Camera-type eye (tissue), 1 donor: Measurements from ENCODE around the gene PKD2L1.

- RAMPAGE, long total RNA = no peak
Measured at GRCh38 chr10:97721823-97722535, 8.4 kb downstream of the MARVELD1 start.

- RAMPAGE, long total RNA = no peak
Measured at GRCh38 chr10:97762826-97763410, 8.9 kb downstream of the SFRP5 start.

DNA sequence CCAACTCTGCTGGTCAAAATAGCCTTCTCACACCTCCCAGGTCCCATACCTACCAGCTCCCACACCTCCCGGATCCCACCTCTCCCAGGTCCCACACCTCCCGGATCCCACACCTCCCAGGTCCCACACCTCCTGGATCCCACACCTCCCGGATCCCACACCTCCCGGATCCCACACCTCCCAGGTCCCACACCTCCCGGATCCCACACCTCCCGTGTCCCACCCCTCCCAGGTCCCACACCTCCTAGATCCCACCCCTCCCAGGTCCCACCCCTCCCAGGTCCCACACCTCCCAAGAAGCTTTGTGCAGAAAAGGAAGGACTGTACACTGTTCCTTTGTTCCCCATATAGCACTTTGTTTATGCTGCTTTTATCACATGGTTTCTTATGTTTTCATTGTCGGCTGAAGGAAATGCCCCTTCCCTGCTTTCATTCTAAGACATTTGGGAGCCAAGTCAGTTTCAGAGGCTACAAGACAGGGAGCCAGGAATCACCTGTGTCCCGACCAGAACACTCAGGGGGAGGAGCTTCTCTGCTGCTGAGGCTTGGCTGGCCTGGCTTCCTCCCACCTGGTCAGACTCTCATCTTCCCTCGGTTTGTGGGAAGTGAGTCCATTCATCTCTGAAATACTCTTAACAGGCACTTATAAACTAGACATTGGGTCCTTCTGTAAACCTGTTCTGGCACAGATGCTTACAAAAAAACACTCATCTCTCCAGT lies 19.8 kb upstream of the GOLGA7B start:
- RAMPAGE, long total RNA = no peak

- RAMPAGE, long total RNA = no peak
Measured at GRCh38 chr10:98300631-98300912, 32.6 kb upstream of the LOXL4 start.

GRCh38 chr10:98309343-98309924 lies 41.4 kb upstream of the LOXL4 start:
- RAMPAGE, long total RNA = no peak

DNA sequence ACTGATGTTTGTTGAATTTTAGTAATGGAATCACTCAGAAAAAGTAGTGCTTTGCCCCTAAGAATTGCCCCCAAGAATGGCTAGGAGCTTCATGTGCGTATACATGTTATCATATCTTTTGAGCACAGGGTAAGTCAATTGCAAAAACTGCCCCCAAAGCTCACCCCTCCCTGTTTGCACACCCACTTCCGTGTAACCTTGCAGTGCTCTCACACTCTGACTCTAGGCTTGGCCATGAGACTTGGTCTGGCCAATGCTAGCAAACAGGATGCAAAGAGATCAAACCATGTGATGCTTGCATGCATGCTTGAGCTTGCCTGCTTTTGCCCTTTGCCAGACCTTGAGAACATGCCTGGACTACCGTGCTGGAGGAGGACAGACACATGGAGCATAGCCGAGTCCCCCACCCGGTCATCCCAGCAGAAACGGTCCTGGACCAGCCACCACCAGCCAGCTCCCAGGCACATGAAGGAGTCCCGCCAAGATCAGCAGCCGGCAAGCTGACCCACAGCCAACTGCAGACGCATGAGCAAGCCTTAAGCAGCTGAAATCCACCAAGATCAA lies 23.5 kb downstream of the PYROXD2 start:
- RAMPAGE, long total RNA = no peak

DNA sequence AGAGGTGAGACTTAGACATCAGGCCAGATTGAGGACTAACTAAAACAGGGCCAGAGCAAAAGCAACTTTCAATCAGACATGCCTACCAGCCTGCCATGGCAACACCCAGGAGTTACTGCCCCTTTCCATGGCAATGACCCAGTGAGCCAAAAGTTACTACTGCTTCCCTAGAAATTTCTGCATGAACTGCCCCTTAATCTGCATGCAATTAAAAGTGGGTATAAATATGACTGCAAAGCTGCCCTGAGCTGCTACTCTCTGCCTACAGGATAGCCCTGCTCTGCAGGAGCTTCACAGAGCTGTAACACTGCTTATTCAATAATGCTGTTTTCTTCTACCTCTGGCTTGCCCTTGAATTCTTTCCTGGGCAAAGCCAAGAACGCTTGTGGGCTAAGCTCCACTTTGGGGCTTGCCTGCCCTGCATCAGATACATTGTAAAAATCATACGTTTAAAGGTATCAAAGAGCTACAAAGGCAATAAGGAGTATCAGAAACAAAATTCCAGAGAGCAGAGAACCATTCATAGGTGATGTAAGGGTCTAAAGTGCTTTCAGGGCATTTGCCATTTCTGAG lies 24.9 kb upstream of the CNNM1 start:
- RAMPAGE, long total RNA = no peak

- RAMPAGE, long total RNA = no peak
Measured at GRCh38 chr10:99395672-99396293, 34.6 kb downstream of the GOT1 start.

DNA sequence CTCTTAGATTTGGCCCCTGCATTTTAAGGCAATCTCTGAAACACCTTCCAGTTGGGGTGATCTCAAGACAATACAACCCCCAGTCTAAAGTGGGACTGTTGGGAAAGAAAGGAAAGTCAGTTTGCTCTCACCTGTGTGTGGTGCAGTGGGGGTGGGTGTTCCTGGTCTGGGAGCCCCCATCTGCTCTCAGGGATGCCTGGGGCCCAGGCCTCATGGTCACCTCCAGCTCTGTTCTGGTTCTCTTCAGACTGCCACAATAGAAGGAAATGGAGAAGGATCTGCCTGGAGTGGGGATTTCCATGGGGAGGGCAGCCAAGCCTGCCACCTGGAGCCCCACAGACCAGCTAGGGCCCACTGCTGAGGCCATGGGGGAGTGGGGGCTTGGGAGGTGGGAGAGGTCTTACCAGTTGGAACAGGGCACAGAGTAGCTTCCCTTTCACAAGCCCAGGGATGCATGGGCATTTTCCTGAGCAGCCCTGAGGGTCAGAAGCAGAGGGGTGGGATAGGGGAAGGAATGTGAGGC lies 6.5 kb upstream of the NKX2-3 start:
- RAMPAGE, long total RNA = no peak

GRCh38 chr10:99529877-99530415 lies 2.8 kb upstream of the NKX2-3 start:
- RAMPAGE, long total RNA = no peak

DNA sequence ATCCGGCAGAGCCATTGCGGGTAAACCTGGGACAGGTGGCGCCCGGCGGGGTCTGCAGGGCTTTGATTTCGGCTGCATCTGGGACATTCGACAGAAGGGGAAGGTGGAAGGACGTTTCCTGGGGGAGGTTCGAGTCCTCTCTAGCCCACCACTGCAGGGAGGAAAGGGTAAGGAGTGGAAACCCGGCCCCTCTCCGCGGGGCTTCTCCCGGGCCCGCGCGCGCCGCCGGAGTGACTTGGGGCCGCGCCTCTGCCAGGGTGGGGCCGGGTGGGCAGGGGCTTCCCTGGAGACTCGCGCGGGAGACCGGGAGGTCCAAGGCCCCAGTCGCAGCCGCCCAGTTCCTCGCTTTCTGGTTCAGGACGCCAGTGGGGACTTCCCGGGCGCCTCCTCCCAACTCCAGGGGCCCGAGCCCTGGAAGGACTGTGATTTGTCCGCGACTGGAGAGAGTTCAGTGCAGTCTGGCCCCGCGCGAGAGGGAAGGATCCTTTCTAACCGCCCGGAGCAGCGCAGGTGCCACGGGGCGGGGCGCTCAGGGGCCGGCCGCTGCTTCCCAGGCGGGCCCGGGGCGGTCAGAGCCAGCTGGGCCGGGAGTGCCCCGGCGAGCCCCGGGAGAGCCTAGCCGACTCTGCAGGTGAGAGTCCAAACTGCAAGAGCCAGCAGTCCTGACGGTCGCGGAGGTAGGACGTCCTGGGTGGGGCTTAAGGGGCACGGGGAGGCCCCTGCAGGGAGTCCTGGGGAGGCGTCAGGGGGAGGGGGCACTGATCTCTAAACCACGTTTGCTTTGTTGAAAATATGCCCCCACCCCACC lies 7.9 kb downstream of the NKX2-3 start:
- RAMPAGE, long total RNA = no peak

DNA sequence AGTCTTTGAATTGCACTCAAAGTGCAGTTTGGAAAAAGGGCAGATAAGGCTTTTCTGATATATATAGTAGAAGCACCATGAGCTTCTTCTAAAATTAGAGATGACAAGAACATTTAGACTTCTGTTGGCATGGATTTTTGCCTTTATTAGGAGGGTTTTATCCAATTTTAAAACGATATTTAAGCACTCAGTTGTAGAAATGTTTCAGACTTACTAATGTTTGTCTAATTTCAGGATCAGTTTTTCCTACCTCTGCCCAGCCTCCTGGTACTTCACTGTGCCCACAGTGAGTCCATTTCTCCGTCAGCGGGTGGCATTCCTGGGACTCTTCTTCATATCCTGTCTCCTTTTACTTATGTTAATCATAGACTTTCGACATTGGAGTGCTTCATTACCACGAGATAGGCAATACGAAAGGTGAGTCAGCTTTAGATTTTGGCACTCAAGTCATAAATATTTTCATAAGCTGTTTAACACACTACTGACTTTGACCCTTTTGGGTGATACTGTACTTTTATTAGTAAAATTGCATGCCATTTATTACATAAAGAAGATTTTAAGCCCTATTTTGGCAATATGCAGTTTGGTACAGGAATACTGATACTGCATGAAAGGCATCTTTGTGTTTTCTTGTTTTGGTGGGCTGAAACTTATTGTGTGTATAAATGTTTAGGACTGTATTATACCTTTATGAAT lies 2.1 kb downstream of the ENTPD7 start:
- RAMPAGE, long total RNA = no peak

DNA sequence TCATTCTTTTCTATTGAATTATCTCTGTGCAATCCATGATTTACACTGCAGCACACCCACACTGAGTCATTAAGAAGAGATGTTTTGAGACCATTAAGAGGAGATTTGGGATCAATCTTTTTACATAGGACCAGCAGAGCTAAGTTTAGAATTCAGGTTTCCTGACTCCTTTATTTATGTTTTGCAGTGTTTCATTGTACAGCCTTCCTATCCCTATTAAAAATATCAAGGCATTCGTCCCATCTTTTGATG lies 6.5 kb upstream of the ABCC2 start:
- RAMPAGE, long total RNA = no peak

DNA sequence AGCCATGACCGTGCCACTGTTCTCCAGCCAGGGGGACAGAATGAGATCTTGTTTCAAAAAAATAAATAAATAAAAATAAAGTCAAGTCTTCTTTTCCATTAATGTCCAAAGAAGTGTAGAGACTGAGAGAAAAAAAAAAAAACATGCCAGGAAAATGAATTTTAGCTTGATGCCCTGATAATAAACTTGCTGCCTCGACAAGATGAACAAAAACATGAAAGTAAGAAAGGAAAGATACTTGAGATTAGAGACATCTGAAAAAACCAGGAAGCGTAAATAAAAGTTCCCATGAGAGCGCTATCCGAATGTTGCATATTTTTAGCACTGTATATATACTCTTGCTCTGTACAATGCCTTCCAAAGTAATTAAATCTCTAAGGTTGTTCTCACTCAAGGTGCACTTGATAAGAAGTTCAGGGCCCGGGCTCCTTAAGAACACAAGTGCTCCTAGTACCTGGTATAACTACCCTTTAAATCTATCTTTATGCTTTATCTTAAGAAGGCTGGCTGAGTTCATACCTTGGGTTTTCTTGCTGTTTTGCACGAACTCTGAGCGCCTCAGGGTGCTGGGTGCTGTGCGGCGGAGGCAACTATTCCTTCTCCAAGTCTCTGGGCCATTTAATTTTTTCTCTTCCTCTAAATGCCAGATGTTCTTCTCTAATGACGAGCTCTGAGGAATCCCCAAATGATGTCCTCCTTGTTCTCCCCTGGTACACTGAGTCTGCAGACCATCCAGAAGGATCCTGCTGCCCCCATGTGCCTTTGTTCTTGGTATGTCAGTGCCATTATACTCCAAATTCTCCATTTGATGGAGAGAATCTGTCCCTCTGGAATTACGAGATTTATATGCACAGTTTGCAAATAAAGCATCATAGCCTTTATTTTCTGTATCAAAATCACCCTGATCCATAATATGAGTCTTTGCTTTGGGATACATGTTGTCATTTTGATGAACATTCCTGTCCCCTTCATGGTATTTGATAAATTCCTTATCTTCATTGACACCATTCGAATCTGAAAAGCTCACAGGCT lies 80.3 kb downstream of the DNMBP start:
- RAMPAGE, long total RNA = no peak

- RAMPAGE, long total RNA = no peak
Measured at GRCh38 chr10:99983279-99984069, 26.3 kb downstream of the DNMBP start.

DNA sequence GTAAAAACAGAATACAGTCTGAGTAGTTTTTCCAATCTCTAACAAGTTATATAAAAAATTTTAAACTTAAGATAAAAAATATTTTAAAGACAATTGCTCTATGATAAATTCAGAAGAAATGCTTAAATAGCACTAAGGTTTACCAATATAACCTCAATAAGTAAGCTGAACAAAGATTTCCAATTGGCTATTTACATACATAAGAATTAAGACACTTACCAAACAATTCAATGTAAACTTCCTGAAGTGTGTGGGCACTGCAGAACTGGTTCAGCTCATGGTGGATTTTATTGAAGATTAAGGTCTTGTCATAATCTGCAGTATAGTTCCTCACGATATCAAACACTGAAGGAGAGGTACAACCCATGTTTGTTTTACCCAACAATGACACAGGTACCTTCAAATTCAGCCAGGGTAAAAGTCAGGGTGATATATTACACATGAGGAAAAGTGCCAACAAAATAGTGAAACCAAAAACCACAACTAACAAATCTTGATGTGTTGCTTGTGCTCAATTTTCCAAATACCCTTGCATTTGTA lies 10.0 kb downstream of the ERLIN1 start:
- RAMPAGE, long total RNA = no peak

- RAMPAGE, long total RNA = no peak
Measured at GRCh38 chr10:100186274-100186533, 375 bp upstream of the ERLIN1 start.

DNA sequence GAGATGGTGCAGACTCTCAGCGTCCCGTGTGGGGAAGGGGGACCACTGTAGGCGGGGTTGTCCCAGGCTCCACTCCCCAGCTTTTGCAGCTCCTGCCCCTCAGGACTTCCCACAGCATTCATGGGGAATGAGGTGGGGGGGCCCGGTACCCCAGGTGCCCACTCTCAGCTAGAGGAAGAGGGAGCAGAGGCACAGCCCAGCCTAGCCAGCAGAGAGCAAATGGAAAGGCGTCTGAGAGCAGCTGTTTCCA lies at the start of gene PKD2L1:
Gene PKD2L1 (minus strand): TSS at position 247 of the 250 bp plus-strand sequence.
- RAMPAGE, long total RNA = no peak

DNA sequence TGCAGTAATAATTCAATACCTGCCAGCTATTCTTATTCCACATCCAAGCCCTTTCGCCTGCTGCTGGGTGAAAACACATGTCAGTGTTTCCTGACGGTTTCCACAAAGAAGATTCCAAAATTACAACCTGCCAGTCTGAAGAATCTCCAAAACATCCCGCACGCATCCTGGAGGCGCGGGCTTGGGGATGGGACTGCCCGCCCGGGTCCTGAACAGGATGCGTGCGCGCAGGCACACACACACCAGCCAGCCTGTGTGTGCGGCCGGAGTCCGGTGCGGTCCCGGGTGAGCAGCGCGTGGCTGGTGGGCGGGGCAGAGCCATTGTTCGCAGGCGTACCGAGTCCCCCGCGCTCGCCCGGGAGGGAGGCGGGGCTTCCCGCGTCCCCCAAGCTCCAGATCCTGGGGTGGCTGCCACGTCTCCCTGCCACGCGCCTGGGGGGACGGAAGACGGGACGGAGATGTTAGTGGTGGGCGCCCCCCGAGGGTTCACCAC lies 718 bp upstream of the SCD start:
- RAMPAGE, long total RNA = no peak

GRCh38 chr10:100348969-100349958 lies 2.2 kb downstream of the SCD start:
- RAMPAGE, long total RNA = no peak